ENCODE measurements around a stretch of chr7.

DNA sequence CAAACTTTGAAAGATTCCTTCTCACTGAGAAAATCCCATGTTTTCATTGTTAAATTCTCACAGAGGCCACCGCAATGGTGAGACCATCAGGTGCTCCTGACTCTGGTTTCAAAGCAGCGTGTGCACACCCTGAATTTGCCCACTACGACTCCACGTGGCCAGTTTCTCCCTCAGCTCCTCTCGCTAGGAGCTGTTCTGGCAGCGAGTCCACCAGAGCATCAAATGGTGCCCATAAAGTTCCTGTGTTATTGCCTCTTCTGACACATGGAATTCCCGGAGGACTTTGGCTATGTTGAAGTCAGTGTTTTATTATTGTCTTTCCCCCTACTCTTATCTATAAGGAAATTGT lies 53.8 kb upstream of the NPVF start:
- PRO-cap = no peak

DNA sequence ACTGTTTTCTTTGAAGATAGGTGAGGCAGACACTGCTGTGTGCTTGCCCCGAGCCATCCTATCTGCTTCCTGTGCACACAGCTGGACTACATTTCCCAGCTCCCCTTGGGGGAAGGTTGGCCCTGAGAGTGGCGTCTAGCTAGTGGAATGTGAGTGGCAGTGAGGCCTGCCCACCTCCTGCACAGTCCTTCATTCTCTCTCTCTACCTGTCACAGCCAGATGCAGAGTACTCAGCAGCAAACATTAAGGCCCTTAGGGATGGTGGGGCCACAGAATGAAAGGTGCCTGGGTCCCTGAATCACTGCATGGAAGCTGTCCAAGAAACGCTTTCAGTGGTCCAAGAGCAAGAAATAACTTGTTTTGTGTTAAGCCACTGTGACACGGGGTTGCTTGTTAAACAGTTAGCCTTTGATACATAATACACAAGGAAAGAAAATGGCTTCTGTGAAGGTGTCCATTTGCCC lies 257.7 kb upstream of the NFE2L3 start:
- PRO-cap = no peak

DNA sequence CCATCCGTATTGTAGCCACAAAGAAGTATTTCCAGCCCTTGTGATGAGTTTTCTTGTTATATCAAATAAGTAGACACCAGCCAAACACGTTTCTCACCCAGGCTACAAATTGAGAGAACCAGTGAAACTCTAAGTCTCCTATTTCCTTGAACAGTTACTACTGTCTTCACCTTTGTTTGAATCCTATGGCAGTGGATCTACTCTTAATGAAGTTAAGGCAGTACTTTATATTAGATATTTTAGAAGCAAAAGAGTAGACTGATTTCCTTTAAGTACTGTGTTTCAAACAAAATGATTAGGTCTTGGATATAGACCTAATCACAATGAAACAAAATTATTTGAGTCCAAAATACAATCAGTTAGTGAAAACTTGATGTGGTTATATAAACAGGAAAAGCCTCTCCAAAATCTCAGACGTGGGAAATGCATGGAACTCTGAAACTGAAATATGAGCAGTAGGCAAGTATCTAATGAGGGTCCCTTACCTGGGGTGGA lies 234.4 kb upstream of the NFE2L3 start:
- PRO-cap = no peak

GRCh38 chr7:25951791-25952414 lies 200.1 kb upstream of the NFE2L3 start:
- PRO-cap = no peak

- PRO-cap = no peak
These were observed 51.1 kb upstream of the NFE2L3 start for GRCh38 chr7:26100963-26101301.

DNA sequence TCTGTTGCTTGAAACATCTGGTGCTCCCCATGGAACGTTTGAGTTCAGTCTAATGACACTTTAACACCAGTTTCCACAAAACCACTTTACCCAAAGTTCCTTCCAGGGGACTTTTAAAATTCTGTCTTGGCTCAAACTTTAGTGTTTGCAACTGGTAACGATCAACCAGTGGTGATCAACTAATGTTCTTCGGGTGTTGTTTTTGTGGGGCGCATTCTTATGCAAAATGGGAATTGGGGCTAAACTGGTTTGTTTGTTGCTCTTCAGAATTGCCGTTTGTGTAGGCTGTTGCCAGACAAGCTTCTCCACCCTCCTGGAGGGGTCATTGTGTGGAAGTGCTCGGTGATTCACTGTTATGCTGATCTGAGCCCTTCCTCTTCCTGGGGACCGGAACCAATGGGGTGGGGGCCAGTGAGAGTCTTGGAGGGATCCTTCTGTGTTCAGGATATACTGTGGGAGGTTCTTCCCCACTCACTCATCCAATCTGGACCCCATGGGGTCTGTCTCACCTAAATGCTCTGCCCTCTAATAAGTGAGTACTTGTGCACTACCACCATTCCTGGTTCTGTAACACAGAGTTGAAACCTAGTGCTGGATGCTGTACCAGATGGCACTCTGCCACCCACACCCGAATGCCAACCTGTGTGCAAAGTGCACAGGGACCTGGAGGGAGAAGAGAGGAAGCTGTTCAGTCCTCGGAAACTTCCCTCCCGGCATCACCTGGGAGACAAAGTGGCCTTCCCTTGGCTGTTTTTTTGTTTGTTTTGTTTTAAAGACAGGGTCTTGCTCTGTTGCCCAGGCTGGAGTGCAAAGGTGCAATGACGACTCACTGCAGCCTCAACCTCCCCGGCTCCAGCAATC lies 2.0 kb downstream of the NFE2L3 start:
- PRO-cap = no peak

DNA sequence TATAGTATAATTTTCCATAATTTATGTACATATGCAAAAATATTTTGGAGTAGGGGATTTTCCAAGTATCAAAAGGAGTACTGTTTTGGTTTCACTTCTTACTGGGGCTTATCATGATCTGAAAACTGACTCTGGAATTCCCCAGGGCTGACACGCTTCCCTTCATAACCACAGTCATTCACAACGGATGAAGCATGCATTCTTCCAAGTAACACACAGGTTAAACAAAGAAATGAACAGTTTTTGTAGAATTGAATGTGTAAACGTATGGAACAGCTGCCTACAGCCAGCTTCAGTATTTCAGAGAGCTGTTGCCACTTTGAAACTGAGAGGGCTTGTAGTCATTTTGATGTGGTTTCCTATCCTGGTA lies 4.4 kb downstream of the NFE2L3 start:
- PRO-cap = no peak

- PRO-cap = no peak
These were observed 14.6 kb downstream of the HNRNPA2B1 start for GRCh38 chr7:26185823-26186433.

DNA sequence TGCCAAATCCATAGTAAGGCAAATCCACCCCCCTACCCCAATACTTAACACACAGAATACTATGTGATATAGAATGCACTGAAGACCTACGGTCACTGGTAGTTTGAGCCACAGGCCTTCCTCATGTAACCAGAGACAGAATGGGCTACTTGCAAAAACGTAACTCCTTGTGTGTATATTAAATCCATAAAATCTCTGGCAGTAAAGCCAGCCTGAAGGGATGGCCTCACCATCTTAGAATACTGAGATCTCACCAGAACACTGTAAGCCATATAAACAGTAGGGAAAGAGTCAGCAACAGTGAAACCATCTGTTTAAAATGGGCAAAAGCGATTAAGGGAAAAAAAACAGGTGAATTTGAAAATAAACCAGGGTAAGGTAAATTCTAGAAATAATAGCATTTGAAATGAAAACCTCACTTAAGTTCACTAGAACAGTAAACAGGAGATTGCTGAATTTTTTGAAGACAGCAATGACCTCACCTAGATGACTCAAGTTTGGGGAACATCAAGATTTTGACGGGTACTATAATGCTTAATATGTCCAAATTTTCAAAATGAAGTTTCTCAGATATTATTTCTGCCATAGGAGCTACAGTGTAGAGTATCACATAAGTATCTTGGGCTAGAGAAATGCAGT lies 14.0 kb downstream of the HNRNPA2B1 start:
- PRO-cap = no peak

- PRO-cap = no peak
These were observed 12.6 kb downstream of the HNRNPA2B1 start for GRCh38 chr7:26187733-26188537.

DNA sequence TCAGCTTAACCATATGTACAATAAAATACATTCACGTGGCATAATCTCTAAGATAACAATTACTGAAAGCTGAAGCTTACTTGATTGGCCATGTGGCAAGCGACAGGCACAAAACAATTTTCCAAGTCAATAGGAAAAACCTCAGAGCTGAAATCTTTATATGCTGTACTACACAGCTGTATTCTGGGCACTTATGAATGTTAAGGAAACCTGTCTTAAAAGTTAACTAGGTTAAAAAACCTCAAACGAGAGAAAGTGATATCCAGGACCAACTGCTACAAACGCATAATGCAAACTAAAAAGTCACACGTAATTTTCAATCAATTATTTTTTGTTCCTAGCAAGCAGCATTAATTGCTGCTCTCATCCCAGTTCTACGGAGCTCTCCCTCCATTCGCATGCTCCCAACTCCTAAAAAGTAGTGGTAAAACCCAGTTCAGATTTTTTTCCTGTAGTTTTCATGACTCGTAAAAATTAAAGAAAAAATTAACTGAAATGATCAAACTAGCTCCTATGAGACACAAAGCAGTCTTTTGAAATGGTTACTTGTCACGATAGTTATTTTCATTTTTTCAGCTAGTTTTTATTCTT lies 2.0 kb downstream of the HNRNPA2B1 start:
- PRO-cap = no peak

DNA sequence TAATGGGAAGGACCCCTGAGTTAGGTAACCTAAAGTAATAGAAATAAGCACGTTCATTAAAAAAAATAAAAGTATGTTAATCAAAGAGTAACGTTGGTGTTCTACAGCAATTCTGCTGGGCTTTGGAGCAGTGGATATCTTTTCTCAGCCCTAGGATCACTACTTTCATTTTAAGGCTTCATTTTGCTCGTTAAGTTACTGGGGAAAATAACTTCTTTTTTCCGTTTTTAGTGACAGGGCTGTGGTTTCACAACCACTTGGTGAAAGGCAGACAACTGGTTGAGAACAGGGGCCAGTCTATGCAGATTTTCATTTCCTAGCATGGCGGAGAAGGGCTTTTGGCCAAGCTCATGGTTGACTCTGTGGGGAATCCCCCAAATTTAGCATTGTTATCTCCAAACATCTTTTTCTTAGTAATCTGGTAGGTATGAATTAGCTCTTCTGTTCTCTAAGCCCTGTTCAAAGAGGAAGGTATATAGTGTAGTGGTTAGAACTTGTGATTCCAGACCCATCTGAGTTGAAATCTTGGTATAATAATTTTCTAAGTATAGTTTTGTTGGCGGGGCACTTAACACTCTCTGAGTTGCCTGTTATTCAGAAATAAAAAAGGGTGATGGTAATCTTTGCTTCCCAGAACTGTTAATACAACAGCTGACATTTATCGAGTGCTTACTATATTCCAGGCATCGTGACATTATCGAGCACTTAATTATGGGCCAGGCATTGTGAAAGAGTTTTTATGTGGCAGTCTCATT lies 2.3 kb downstream of the SNX10 start:
- PRO-cap = no peak

GRCh38 chr7:26332726-26333282 lies 41.1 kb downstream of the SNX10 start:
- PRO-cap = no peak

DNA sequence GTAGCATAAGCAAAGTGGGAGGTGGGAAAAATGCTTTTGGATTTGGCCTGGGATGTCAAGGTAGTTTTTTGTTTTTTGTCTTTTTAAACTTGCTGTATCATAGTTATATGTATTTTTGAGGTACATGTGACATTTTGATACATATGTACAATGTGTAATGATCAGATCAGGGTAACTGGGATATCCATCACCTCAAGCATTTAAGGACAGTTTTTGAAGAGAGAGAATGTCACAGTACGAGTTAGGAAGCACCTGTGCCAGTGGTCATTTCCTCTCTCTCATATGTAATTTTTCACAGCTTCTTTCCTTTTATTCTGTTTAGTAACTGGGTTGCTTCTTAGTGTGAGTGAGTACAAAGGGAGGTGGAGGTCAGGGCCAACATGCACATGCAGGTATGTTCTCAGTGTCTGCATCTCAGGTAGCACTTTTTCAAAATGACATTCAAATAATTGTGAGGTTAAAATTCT lies 42.5 kb downstream of the SNX10 start:
- PRO-cap = no peak

DNA sequence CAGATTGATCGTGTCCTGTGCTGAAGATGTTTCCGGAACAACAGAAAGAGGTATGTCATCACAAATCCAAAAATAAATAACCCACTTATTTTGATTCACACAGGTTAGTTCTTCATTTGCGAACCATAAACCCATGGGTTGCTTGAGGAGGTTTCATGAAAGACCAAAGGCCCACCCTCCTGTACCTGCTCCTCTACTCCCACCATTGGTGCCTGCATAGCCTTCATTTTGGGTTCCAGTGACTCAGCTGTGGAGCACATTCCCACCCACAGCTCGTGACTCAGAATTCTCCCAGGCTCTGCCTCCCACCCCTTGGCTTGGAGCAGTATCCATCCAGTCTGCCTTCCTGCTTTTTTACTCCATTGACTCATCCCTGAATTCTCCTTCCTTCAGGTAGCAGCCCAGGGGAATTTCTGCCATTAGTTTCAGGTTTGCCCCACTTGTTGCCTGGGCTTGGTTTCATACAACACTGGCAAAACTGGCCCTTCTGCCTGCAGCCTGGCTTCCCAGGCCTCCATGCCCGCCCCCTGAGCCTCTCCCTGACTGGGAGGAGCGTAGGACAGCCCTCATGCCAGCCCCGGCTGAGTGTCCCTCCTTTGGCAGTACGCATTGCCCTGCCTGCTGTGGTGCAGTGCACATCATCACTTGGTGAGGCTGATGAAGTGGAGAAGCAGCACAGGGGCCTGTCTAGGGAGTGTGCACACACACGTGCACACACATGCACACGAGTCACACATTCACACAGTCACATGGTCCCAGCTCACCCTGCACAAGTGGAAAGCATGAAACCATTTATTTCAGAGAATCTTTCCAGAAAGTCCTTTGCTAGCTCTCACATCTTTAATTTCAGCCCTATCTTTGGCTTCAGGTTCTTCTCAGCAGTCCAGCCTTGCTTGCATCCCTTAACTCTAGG lies 55.0 kb downstream of the SNX10 start:
- PRO-cap = no peak

- PRO-cap = no peak
These were observed 69.0 kb downstream of the SNX10 start for GRCh38 chr7:26360680-26361101.

- PRO-cap = no peak
These were observed 71.7 kb downstream of the SNX10 start for GRCh38 chr7:26363295-26363819.

GRCh38 chr7:27105228-27105844 lies 2.9 kb upstream of the HOXA2 start:
- PRO-cap = no peak

GRCh38 chr7:27106223-27107241 lies 4.0 kb upstream of the HOXA2 start:
- PRO-cap = unidirectional peak, plus-strand start at chr7:27106357; unidirectional peak, minus-strand start at chr7:27106961

DNA sequence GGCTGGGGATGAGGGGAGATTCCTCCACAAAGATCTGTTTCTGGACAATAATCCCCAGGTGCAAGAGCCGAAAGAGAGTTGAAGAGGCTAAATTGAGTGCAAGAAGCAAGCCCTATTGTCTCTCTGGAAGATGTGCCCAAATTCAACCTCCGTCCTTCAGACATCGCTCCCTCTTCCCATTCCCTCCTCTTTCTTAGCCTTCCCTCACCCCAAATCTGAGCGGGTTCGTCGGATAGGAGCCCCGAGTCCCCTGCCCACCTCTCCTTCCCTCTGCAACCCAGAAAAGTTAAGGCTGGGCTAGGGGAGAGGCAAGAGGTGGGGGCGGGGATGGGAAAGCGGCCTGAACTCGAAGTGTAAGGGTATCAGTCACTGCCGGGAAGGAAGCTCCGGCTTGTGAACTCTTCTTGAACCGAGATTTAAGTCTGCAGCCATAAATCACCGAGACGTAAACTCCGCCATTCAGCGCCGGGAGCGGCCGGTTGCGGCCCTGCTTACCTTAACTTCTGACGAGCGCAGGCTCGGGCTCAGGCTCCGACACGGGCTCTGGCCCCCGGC lies 10.7 kb upstream of the HOXA2 start:
- PRO-cap = bidirectional peak, plus-strand start at position 458 of the sequence, minus-strand start at position 498 of the sequence

All from right common carotid artery plus branches (tissue), 1 donor.